ENCODE results near the gene PDCD10.

DNA sequence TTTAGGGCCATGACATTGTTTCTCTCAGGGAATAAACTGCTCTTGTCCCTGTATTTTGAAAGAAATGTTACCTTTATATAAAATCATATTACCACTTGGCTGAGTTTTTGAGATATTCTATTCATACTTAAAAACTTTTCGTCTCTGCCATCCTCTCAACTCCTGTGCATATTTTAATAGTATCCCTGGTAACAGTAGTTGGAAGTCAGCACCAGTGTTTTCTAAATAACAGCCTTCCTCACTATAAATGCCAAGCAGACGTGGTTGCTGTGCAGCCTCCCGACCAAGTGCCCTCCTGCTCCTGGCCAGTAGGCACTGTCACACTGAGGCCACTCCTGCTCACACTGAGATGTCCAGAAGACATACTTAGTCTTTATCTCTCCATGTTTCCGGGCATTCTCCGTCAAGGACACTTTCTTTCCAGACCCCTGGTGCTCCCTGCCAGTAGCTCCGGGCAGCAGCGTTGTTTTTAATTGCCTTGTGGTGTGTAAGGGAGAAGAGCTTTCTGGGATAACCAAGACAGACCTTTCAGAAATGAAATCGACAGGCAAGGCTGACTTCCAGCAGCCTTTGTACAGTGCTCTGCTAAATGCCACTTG, 342.5 kb upstream of the C3orf80 start:
- PRO-cap, result no peak

GRCh38 chr3:159978178-159978890, 246.9 kb upstream of the C3orf80 start:
- PRO-cap, result no peak

- PRO-cap, result no peak
Observed at GRCh38 chr3:160413066-160413900, 13.8 kb downstream of the SMC4 start.

DNA sequence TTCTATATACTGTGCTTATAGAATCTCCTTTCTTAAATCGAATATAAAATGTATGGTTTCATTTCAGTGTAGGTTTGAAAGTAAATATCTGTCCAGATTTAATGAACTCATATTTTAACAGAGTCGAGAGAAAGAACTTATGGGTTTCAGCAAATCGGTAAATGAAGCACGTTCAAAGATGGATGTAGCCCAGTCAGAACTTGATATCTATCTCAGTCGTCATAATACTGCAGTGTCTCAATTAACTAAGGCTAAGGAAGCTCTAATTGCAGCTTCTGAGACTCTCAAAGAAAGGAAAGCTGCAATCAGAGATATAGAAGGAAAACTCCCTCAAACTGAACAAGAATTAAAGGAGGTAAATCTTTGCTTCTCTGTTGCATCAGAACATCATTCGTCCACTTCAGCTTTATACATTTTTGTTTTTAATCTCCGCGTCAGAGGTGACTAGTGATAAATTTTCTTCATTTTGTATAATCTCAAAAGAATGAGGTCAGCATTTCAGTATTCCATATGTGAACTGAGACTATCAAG, 18.2 kb downstream of the SMC4 start:
- PRO-cap, result no peak

GRCh38 chr3:160448723-160449164, 842 bp downstream of the TRIM59 start:
- PRO-cap, result no peak

GRCh38 chr3:160498584-160499280, 49.1 kb upstream of the TRIM59 start:
- PRO-cap, result no peak

GRCh38 chr3:160755304-160755741, 708 bp upstream of the PPM1L start:
- PRO-cap, result bidirectional peak, plus-strand start at chr3:160755606, minus-strand start at chr3:160755451

DNA sequence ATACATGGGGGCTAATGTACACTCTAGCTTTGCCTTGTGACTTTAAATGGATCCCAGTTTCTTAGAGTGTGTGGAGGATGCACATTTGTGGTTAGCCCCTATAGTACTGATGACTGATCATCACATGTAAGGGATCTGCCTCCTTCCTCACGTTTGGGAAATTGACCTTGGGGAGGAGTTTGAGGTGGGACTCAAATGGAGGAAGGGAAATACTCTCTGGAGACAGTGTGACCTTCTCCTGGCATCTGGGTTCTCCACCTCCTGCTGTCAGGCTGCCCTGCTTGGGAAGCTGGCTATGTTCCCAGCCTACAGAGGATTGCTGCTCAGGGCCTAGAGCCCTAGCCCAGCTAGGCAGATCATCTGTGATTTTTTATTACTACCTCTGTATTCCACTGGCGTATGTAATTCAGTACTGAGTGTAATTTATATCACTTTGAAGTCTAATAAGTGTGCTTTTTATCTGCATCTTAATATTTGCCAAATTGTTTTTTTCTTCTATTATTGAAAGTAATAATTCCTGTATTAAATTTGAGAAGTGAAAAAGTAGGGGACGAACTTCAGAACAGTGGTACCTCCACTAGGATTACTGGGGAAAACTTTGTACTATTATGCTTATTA, 48.8 kb downstream of the PPM1L start:
- PRO-cap, result no peak

DNA sequence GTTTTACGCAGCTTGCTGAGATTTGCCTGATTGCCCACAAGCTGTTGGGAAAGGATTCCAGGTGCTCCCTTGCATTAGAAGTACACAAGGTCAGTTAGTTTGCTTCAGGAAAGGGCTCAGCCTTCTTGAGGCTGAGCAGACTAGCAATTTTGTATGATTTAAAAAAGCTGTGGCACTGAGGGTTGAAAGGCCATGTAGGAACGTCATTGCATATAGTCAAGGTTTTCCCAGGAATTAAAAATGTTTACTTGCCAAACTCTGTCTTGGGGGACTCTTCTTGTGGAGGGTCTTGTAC, 156.6 kb downstream of the B3GALNT1 start:
- PRO-cap, result no peak

GRCh38 chr3:160981243-160981585, 123.9 kb downstream of the B3GALNT1 start:
- PRO-cap, result no peak

DNA sequence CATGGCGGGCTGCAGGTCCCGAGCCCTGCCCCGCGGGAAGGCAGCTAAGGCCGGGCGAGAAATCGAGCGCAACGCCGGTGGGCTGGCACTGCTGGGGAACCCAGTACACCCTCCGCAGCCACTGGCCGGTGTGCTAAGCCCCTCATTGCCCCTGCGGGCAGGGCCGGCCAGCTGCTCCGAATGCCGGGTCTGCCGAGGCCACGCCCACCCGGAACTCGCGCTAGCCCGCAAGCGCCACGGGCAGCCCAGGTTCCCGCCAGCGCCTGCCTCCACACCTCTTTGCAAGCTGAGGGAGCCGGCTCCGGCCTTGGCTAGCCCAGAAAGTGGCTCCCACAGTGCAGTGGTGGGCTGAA, 81.3 kb upstream of the BCHE start:
- PRO-cap, result no peak

DNA sequence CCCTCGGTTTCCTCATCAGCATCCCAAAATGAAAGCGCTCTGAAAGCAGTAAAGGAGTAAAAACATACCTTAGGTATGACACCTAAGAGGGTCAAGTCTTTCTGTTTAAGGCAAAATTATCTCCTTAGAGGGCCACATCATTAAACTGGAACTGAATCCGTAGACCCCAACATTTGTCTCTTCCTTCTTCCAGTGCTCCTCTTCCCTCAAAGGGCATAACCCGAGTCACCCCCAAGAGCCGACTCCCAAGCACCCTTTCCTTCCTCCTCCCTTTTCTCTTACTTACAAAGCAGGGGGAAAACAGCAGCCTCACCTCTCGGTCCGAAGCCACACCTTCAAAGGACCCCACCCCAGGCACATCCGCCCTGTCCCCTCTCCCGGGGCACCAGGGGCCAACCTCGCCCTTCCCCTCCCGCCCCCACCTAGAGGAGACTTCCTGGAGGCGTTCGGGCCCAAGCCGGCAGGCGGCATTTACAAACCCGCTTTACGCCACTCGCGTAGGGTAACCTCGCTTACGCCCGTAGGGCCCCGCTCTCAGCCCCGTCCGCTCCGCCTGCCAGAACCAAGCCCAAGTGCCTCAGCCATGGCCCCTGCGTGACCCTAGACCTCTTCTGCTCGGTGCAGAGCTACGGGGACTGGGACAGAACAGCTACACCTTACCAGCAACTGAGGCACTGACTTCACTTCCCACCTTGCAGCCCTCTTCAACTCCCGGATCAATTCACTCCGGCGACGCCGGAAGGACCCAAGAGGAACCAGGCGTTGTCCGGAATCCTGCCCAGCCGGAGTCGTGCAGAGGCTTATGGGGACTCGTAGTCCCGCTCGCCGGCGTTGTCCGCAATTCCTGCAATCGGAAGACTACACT, at the start of gene PDCD10:
PDCD10 (minus strand) TSS at position 747 of the 865 bp plus-strand sequence.
- PRO-cap, result bidirectional peak, plus-strand start at position 434 of the sequence, minus-strand start at position 424 of the sequence; bidirectional peak, plus-strand start at position 492 of the sequence, minus-strand start at position 486 of the sequence; bidirectional peak, plus-strand start outside the sequence, minus-strand start at position 749 of the sequence

- PRO-cap, result no peak
Observed at GRCh38 chr3:168026770-168027326, 68.9 kb downstream of the GOLIM4 start.

- PRO-cap, result unidirectional peak, plus-strand start at chr3:168249665
Observed at GRCh38 chr3:168249419-168250476, 154.0 kb upstream of the GOLIM4 start.

- PRO-cap, result no peak
Observed at GRCh38 chr3:168517384-168518134, 421.8 kb upstream of the GOLIM4 start.

DNA sequence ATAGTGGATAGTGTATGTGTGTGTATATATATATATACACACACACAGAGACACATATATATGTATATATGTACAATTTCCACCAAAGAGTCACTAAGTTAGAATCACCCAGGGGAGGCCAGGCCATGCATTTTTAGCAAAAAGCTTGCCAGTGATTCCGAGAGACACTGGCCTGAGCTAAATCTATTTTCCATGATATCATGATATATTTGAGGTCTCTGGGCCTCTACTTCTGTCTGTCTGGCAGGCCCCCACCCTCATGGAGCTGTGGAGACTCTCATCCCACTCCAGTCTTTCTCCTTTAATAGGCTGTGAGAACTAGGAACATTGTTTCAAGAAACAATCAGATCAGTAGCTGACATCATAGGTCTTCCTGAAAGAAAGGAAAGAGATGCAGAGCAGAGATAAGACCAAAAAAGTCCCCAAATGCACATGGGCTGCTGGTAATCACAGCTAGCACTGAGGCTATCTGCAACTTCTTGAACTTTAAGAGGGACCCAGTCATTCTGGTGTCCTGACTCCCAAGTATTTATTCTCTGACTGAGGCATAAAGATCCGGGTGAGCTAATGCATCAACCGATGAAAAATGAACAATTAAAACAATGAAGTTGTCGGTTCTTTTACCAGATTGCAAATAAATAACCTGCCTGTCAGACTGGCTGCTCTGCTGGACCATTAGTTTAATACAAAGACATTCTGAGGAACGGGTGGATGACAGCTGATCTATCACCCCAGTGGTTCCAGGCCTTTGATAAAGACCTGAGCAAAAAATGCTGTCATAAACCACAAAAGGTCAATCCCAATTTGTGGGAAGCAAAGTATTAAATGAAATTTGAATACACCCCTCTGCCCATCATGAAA, 780.7 kb upstream of the GOLIM4 start:
- PRO-cap, result no peak

GRCh38 chr3:169307214-169307717, 356.2 kb downstream of the MECOM start:
- PRO-cap, result no peak

- PRO-cap, result no peak
Observed at GRCh38 chr3:169324699-169325197, 338.8 kb downstream of the MECOM start.

- PRO-cap, result no peak
Observed at GRCh38 chr3:169658263-169659048, 5.1 kb downstream of the MECOM start.

- PRO-cap, result unidirectional peak, minus-strand start at chr3:169669241
Observed at GRCh38 chr3:169669020-169669542, 5.6 kb upstream of the MECOM start.

Measured in jejunum (tissue), 1 donor.